Measurements from ENCODE around the gene H1-0.

- RAMPAGE, long total RNA, result no peak
- RRBS, result 2% methylated on average over 5 of the region's 62 CpGs
These were observed 10.5 kb upstream of the C1QTNF6 start for GRCh38 chr22:37198277-37199266.

- RAMPAGE, long total RNA, result no peak
- RRBS, result no CpG with 5 or more reads among the region's 7 CpGs
These were observed 11.2 kb downstream of the CYTH4 start for GRCh38 chr22:37293502-37293910.

DNA sequence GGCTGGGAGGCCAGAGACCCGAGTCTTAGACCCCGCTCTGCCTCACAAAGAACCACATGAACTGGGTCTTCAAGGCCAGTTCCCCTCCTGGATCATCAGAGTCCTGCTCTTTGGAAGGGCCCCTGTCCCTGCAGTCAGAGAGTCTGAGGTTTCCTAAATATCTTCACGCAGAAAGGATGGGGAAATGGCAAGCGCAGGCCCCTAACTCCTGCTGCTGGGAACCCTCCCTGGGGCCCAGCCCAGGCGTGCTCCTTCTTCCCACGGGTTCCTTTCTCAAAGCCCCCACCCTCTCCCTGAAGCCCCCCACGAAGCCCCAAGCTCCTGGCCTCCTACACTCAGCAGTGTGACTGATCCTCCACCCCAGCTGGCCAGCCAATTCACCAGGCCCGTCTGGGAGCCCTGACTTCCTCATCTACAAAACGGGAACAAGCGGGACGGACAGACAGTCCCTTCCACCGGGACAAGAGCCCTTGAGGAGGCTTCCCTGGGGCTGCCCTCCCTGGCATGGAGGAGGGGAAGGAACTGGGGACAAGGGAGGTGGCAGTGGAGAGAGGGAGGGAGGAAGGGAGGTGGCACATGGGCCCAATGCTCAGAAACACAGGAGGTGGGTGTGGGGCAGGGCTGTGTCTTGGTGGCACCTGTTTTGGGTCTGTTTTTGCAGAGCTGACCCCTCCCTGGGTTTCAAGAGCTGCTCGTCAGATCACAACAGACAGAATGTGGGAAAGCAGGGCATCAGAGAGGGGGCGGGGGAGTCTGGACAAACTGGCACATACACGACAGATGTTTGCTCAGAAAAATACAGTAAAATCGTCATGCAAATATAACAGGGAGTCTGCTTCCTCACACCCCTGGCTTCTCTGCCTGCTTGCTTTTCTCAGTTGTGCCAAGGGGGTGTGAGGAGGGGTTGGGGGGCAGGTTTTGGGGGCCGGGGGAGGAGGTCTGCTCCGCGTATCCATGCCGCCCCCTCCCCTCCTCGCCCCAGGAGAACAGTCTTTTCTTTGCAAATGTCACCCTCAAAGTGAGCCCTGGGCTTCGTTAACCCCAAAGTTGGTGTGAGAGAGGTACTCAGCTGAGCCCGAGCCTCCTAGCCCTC, 56.9 kb downstream of the ELFN2 start:
- RAMPAGE, long total RNA, result no peak
- RRBS, result no CpG with 5 or more reads among the region's 23 CpGs

GRCh38 chr22:37492766-37493202, 6.6 kb upstream of the MFNG start:
- RAMPAGE, long total RNA, result no peak
- RRBS, result 98% methylated on average over 3 of the region's 11 CpGs

DNA sequence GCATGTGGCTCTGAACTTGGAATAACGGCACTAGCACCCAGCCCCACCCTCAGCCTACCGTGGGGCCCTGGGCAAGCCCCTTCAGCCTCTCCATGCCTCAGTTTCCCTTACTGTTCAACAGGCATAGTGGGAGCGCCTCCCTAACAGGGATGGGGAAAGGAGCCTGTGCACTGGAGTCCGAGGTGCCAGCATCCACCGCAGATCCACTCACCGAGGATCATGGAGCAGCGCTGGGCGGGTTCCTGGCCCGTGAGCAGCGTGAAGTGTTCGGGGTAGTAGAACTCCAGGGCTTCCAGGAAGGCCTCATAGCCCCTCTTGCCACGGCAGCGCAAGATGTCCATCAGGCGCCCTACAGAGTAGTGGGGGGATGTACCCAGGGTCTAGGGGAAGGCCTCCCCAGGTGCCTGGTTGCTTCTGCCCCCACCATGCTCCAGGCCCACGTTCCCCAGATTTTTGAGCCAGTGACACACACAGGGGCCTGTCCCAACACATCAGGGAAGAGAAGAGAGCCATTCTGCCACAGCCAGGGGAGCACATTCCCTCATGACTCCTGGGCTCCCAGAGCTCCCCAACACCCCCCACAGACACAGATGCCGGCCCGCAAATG, 1.4 kb downstream of the CARD10 start:
- RAMPAGE, long total RNA, result no peak
- RRBS, result no CpG with 5 or more reads among the region's 17 CpGs

GRCh38 chr22:37521448-37521948, 2.3 kb upstream of the CARD10 start:
- RAMPAGE, long total RNA, result no peak
- RRBS, result no CpG with 5 or more reads among the region's 11 CpGs

DNA sequence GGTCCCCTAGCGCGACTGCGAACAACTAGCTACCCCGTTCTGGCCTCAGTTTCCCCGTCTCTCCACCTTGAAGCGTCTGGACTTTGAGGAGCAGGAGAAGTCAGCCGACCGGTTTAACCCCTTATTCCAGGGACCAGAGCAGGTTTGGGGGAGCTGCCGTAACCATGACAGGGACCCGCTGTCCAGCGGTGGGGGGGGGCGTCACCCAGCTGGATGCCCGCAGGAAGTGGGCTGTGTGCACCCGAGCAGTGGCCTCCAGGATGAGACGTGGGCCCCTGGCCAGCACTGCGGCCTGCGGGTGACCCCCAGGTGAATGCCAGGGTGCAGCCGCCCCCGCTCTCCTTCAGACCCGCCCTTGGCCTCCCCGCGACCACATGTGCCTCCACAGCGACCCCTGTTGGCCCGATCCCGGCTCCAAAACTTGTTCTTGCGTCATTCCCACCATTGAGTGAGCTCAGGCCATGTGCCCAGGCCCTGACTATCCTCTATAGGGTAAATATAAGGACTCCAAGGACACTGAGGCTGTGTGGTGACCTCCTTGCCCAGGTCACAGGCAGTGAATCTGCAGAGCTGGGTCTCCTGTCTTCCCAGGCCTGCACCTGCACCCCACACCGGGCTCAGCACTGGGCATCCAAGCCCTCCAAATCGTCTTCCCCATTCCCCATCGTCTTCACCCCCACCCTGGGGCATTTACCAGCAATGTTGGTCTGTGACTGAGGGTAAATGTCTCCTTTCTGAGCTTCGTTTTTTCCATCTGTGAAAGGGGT, 1.4 kb downstream of the CDC42EP1 start:
- RAMPAGE, long total RNA, result no peak
- RRBS, result 0% methylated on average over 5 of the region's 30 CpGs

- RAMPAGE, long total RNA, result no peak
- RRBS, result no CpG with 5 or more reads among the region's 12 CpGs
These were observed 6.9 kb downstream of the CDC42EP1 start for GRCh38 chr22:37567126-37567603.

- RAMPAGE, long total RNA, result no peak
- RRBS, result no CpG with 5 or more reads among the region's 8 CpGs
These were observed 12.5 kb upstream of the LGALS2 start for GRCh38 chr22:37592336-37592887.

DNA sequence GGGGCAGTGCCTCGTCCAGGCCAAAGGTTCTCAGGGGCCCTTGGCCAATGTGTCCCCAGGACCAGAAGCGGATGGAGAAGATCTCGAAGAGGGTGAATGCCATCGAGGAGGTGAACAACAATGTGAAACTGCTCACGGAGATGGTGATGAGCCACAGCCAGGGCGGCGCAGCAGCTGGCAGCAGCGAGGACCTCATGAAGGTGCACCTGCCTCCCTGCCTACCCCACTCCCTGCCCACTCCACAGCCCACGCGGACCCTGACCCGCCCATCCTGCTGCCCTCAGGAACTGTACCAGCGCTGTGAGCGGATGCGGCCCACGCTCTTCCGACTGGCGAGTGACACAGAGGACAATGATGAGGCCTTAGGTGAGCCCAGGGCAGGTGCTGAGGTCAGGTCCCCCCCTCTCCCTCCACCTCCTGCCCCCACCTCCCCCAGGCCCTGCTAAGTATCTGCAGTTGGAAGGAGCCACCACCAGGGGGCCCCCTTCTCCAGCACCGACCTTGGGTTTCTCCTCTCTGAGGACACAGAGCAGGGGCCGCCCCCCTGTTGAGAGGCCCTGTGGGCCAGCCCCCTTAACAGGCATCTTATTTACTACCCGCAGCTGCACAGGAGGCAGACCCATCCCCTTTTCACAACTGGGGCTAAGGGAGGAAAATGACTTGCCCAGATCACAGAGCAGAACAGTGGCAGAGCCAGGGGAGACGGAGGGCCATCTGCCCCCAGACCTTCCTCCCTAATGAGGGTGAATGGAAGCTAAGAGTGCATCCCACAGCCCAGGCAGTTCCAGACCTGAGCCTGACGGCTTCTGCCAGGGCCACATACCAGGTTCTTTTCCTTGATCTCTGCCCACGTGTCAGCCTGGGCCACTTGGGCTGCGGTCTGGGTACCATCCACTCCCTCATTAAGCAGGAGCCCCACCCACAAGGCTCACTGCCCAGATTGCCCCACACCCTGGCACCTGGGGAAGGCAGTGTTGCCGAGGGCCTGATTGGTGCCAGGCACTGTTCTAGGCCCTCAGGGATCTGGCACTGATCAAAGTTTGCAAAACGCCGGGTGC, 15.0 kb downstream of the GGA1 start:
- RAMPAGE, long total RNA, result no peak
- RRBS, result no CpG with 5 or more reads among the region's 27 CpGs

- RAMPAGE, long total RNA, result no peak
- RRBS, result no CpG with 5 or more reads among the region's 6 CpGs
These were observed 2.2 kb downstream of the SH3BP1 start for GRCh38 chr22:37641575-37642088.

DNA sequence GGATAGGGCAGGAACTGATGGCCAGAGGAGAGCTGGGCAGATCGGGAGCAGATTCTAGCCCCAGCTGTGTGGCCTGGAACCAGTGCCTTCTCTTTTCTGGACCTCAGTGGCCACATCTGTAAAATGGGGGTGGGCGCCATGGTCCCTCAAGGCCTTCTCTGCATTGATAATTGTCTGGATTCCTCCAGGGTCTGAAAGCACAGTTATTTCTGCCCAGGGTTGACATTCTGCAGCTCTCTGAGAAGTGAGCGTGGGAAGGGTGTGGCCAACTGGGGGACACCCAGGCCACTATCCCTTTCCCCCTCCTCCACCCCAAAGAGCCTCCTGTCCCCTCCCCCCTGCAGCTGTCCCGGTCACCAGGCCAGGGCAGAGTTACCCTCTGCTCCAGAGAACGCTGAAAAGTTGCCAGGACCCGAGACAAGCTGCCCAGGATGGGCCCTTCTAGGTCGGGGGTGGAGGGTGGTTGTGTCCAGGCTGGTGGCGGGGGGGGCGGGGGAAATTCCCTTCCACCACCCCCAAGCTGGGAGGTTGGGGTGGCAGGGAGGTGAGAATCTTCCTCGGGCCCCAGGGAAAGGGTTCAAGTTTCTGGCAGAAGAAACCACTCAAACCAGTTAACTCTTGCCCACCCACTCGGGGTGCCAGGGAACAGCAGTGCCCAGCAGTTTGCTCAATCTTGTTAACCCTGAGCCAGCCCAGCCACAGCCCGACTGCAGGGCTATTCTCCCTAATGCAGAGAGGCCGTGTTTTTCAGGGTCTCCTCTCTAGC, 491 bp downstream of the LGALS1 start:
- RAMPAGE, long total RNA, result no peak
- RRBS, result no CpG with 5 or more reads among the region's 13 CpGs

- RAMPAGE, long total RNA, result no peak
- RRBS, result no CpG with 5 or more reads among the region's 11 CpGs
These were observed 35.0 kb downstream of the TRIOBP start for GRCh38 chr22:37731657-37732453.

GRCh38 chr22:37740969-37741288, 44.1 kb downstream of the TRIOBP start:
- RAMPAGE, long total RNA, result no peak
- RRBS, result no CpG with 5 or more reads among the region's 10 CpGs

DNA sequence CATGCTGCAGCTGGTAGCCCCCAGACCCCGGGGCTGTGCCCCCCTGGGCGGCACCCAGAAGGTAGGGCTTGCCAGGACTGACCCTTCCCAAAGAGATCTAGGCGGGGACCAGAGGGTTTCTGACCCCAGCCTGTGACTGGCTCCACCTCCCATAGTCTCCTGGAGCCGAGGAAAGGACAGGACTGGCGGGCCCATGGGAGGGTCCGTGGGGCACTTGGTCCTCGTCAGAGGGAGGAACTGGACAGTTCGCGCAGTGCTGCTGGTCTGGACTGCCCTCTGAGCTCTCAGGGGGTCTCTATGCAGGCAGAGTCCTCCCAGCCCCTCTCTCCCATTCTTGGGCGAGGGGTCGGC, 53.9 kb upstream of the H1-0 start:
- RAMPAGE, long total RNA, result no peak
- RRBS, result no CpG with 5 or more reads among the region's 11 CpGs

DNA sequence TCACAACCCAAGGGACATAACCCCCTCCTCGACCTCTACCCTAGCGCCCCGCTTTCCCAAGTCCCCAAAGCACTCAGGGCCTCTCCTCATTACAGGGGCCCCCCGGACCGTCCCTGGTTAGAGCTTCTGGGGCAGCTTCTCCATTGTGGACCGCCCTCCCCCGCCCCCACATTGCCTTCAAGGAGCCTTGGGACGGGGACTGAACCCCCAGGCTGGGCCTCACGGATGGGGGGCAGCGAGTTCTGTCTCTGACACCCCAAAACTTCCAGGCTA, 982 bp upstream of the H1-0 start:
- RAMPAGE, long total RNA, result no peak
- RRBS, result no CpG with 5 or more reads among the region's 10 CpGs

GRCh38 chr22:37805009-37806062, at the start of gene H1-0:
TSS of gene H1-0 (plus strand) at chr22:37805229.
- RAMPAGE, long total RNA, result no peak
- RRBS, result 6% methylated on average over 39 of the region's 78 CpGs

DNA sequence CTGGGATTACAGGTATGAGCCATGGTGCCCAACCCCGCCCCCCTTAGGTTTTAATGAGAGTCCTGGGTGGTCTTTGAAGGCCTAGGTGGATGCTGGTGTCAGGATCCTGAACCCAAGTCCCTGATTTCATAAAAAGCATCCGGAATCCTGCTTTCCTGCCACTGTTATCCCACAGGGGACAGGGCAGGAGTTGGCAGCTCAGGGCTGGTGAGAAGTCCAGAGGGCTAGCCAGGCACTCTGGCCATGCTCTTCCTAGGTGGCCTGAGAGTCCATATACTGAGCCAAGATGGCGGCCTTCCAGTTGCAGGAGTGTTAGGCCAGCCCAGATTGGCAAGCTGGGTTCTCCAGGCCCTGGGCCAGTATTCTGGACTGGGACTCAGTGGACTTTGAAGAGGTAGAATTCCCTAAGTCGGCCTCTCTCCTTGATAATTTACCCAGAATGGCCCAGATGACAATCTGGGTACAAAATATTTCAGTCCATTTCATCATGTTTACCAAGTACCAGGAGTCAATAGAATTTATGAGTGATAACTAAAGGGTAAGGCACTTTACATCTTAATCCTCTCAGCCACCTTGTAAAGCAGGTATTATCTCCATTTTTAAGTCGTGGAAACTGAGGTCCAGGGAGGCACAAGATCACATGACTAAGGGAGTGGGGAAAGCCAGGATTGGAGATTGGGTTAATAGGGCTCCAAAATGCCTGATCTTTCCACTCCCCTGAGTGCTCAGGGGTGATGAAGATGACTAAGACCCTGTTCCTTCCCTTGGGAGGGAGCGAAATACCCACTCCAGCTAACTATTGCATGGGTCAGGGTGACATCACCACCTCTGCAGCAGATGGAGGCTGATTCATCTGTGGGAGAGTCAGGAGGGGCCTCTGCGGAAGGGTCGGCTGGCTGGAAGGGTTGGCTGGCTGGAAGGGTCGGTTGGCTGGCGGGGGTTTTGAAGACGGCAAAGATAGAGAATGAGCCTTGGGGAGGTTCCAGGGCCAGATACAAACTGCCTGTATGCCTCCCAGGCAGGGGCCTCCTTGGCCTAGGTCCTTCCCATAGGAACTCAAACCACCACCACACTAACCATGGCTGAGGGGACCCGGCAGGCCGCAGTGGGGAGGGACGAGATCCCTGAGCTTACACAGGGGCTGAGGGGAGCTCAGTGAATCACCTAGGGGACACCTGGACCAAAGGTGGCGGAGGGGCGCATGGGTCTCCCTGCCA, 1.2 kb upstream of the MICALL1 start:
- RAMPAGE, long total RNA, result no peak
- RRBS, result no CpG with 5 or more reads among the region's 16 CpGs

DNA sequence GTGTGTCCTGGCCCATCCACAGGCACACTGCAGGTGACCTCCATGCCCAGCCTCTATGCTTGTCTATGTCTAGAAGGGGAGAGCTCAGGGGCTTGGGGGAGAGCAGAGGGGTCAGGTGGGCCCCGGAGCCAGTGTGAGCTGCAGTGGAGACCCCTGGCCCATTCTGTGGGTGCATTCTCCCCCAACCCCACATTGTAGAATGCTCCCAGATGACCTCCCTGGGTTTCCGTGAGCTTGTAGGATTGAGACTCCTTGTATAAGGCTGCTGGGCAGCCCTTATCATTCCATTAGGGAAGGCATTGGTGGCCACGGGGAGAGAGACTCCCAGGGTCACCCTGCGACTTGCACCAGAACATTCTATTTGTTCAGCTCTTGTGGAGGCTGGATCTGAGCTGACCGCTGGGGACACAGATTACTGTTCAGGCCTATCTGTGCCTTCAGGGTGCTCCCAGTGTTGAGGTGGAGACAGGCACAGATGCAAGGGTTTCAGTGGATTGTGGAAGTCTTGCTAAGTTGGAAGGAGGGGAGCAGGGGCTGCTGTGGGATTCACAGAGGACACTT, 17.8 kb downstream of the MICALL1 start:
- RAMPAGE, long total RNA, result no peak
- RRBS, result no CpG with 5 or more reads among the region's 5 CpGs

DNA sequence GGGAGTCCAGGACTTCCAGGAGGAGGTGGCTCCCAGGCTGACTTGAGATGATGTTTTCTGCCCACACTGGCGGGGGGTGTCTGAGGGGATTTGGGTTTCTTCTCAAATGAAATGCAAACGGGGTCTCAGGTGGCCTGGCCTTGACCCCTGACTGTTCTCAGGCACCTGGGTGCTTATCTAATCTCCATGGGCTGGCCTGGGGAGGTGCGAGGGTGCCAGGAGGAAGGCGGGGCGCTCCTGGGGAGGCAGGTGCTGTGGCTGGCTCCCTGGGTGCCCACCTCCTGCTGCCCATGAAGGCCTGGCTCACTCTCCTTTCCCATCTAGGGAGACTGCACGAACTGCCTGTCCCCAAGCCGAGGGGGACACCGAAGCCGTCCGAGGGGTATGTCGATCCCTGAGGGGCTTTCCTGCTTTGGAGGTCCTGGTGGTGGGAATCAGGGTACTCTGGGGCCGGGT, 18.3 kb downstream of the MICALL1 start:
- RAMPAGE, long total RNA, result no peak
- RRBS, result 81% methylated on average over 1 of the region's 12 CpGs